Colon Carcinoma Metastatic in the Brain (tissue), 2 donors: ENCODE data around the genes EFCAB13 and NFE2L1.

GRCh38 chr17:46819120-46819953 is 845 bp upstream of the WNT3 start:
- PRO-cap, 2 experiments: no peak in any of the 2 experiments

- PRO-cap, 2 experiments: no peak in any of the 2 experiments
Measured at GRCh38 chr17:46878009-46878552, 26.7 kb downstream of the WNT9B start.

- PRO-cap, 2 experiments: no peak in any of the 2 experiments
Measured at GRCh38 chr17:46942418-46943200, 19.6 kb downstream of the GOSR2 start.

DNA sequence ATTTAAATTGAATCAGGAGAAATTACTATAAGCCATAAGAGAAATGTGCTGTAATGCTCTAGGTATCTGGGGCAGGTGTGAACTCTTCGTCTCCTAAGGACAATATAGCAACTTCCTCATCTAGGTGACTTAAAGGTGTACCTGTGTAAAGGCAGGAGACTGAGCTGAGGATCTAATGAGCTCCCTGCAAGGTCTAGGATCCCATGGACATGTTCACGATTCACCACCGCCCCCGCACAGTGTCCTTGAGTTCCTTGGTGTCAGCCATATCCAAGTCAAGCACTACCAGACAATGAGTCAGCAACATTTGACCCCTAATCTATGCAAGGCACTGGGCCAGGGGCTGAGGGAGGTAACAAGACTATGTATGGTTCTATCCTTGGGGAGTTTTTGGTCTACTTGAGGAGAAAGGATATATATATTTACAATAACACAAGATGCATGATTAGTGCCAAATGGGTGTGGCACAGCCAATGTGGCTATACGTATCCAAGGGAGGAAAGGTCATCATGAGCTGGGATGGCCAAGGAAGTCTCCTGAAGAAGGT is 34.9 kb downstream of the ITGB3 start:
- PRO-cap, 2 experiments: no peak in any of the 2 experiments

GRCh38 chr17:47305297-47305681 is 18.5 kb upstream of the EFCAB13 start:
- PRO-cap, 2 experiments: no peak in any of the 2 experiments

DNA sequence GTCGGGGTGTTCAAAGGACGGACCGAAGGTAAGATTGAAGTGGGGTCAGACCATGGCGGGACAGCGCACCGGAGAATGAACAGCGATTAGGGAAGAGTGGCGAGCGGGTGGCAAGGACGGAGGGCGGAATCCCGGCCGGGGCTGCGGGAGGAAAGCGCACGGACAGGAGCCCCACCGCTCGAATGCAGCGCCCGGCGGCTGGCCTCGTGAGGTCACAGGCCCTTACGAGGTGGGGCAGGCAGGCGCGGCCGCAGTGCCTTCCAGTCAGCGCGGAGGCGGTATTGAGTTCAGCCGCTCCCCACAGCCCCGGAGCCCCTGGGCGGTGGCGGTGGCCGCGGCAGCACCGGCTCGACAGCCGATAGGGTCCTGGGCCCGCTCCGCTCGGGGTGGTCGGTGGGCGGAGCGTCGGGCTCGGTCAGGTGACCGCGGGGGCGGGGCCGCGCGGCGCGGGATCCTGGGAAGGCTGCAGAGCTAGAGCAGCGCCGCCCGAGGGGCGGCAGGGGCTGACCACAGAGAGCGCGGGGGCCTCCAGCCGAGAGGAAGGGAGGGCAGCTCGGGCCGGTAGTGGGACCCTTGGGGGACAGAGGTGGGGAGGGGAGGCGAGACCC is at the start of gene EFCAB13:
Gene EFCAB13 (plus strand): TSS at position 442 of the 608 bp plus-strand sequence.
- PRO-cap, 2 experiments: peak in 2 of 2 experiments; most common plus-strand start position 263 of the sequence (in 2); most common minus-strand start position 184 of the sequence (in 2)

DNA sequence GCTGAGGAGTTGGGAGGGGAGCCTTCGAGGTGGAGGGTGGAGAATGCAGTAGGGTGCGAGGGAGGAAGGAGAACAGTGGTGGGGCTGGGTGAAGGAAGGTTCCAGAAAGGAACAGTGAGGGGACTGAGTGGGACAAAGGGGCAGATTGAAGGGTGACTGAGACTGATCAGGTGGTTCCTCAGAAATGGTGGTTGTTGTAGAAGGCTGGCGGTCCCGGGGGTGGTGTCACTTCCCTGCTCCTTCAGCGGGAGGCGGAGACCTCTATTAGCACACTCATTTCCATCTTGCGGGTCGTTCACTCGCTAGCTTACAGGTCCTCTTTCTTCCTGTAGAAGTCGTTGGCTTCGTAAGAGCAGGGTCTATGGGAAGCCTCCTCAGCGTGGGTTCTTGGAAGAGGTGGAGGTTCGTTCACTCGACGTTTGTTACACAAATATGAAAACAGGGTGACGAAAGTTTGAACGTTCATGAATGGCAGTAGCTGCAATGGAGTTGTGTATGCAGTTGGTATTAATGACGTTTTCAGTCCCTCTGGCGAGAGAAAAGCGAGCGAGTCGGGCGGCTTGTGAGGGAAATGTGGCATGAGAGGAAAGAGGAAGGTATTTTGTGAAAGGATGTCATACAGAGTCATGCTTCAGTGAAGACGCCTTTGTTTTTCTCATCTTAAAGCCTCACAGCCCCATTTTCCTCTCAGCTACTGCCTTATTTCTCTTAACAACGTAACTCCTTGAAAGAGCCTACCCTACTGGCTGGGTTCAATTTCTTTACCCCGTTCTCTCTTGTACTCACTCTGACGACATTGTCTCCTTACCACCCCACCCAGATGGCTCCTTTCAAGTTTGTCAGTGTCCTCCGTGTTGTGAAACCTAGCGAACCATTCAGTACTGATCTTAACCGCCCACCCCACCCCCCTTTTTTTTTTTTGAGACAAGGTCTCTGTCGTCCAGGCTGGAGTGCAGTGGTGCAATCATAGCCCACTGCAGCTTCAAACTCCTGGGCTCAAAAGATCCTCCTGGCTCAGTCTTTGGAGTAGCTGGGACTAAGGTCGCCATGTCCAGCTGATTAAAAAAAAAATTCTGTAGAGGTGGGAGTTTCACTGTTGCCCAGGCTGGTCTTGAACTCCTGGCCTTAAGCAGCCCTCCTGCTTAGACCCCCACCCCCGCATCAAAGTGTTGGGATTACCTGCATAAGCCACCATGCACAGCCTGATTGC is 772 bp downstream of the EFCAB13 start:
- PRO-cap, 2 experiments: peak in 1 of 2 experiments; most common minus-strand start position 841 of the sequence (in 1)

GRCh38 chr17:47417572-47417957 is 93.8 kb downstream of the EFCAB13 start:
- PRO-cap, 2 experiments: no peak in any of the 2 experiments

DNA sequence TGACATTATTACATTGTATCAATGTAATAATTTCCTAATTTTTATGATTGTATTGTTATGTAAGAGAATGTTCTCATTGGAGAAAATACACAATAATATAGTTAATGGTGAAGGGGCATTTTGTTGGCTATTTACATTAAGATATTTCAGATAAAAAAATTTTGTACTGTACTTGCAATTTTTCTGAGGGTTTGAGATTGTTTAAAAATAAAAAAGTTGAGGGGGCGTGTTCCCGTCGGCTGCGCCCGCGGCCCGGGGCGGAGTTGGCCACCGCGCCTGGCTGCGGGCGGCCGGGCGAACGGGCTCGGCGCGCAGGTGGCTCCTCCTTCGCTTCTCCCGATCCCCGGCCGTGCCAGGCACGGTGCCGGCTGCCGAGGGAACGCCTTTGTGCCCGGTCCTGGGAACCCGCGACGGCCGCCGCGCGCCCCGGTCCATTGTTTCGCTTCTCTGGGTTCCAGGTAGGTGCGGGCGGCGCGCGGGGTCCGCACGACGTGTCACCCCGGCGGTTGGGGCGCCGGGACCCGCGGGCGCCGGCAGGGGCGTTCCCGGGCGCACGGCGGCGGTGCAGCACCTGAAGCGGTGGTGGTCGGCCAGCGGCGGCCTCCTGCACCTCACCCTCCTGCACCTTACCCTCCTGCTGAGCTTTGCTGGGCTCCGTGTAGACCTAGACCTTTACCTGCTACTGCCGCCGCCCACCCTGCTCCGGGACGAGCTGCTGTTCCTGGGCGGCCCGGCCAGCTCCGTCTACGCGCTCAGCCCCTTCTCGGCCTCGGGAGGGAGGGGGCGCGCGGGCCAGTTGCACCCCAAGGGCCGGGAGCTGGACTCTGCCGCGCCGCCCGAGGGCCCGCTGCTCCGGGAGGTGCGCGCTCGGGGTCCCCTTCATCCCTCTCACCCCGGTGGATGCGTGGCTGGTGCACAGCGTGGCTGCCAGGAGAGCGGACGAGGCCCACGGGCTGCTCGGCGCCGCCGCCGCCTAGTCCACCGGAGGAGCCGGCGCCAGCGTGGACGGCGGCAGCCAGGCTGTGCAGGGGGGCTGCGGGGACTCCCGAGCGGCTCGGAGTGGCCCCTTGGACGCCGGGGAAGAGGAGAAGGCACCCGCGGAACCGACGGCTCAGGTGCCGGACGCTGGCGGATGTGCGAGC is 99.8 kb downstream of the EFCAB13 start:
- PRO-cap, 2 experiments: no peak in any of the 2 experiments

GRCh38 chr17:47493188-47493538 is 37.7 kb upstream of the NPEPPS start:
- PRO-cap, 2 experiments: no peak in any of the 2 experiments

DNA sequence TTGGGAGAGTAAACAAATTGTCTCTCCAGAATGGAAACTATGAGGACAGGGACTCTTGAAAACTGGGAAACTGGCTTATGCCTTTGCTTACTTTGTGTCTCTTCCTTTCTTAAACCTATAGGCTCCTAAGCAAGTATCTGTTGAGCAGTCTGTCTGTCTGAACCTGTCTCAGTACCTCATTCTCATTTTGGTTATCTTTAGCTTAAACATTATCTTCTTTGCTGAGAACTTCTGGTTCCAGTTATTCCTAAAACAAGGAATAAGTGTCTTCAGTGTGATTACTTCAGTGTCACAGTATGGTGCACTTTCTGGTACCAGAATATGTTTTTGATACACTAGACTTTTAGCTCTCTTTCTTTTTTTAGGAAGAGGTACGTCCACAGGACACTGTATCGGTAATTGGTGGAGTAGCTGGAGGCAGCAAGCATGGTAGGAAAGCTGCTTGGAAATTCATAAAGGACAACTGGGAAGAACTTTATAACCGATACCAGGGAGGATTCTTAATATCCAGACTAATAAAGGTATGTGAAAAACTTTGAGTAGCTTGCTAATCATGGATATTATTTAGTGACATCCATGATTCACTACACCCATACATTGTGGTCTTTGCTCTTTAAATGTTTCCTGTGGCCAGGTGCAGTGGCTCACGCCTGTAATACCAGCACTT is 30.9 kb upstream of the KPNB1 start:
- PRO-cap, 2 experiments: no peak in any of the 2 experiments

DNA sequence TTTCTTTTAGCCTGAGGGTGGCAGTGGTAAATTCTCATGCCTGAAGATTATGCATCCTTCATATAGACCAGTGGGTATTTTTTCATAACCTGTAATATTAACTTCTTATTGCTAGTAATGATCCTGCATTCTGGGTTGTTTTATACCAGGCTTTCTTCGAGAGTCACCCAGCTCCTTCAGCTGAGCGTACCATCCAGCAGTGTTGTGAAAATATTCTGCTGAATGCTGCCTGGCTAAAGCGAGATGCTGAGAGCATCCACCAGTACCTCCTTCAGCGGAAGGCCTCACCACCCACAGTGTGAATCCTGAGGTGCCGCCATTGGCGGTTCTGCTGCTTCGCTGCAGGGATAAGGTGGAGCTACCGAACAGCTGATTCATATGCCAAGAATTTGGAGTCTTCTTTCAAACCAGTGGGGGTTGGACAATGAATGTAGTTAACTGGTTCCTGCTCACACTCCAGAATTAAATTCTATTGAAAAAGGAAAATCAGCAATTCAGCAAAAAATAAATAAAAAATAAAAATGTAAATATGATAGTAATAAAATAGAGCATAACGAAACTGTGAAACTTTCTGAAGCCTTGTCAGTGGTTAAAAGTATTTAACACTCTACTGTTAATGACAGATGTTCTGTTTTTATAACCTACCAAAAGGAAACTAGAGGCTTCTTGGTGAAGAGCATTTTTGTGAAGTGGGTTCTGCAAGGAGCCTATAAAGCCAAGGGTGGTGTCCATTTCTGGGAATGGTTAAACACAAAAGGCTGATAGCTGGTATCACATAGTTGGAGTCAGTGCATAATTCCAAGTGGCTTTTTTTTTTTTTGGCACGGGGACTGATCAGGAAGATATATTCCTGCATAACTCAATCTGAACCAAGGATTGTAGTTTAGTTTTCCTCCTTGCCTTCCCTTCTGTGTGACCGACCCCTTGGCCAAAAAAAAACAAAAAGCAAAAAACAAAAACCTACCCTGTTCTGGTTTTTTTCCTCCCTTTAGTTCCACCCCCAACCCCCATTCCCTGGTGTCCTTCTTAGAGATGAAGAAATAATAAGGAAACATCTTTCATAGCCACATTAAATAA is 27.8 kb upstream of the KPNB1 start:
- PRO-cap, 2 experiments: no peak in any of the 2 experiments

- PRO-cap, 2 experiments: no peak in any of the 2 experiments
Measured at GRCh38 chr17:47669118-47670002, 19.6 kb downstream of the KPNB1 start.

- PRO-cap, 2 experiments: no peak in any of the 2 experiments
Measured at GRCh38 chr17:47670389-47670961, 20.8 kb downstream of the KPNB1 start.

DNA sequence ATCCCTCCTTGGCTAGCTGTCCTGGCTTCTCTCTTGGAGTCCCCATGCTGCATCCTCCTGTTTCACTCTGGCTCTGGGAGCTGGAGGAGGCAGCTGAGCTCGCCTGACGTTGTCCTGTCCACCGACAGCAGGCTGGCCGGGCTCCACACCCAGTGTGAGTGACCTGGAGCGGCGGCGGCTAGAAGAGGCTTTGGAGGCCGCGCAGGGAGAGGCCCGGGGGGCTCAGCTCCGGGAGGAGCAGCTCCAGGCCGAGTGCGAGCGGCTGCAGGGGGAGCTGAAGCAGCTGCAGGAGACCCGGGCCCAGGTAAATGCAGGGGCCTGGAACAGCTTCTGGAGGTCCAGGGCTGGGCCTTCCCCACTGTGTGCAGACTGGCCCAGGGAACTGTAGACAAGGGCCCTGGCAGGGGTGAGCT is 5.2 kb downstream of the TBKBP1 start:
- PRO-cap, 2 experiments: no peak in any of the 2 experiments

- PRO-cap, 2 experiments: no peak in any of the 2 experiments
Measured at GRCh38 chr17:47946109-47946551, 4.8 kb downstream of the PNPO start.

DNA sequence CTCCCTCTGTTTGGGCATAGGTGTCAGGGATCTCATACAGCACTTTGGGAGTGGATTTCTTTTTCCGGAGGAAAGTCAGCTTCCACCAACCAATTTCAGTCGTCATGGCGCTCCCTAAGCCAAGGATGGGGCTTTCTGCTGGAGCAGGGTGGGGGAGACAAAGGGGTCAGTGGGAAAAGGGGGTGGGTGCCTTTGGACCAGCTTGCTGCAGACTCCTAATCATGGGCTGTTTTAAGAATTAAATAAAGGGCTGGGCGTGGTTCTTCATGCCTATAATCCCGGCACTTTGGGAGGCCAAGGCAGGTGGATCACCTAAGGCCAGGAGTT is 4.6 kb downstream of the PRR15L start:
- PRO-cap, 2 experiments: no peak in any of the 2 experiments

DNA sequence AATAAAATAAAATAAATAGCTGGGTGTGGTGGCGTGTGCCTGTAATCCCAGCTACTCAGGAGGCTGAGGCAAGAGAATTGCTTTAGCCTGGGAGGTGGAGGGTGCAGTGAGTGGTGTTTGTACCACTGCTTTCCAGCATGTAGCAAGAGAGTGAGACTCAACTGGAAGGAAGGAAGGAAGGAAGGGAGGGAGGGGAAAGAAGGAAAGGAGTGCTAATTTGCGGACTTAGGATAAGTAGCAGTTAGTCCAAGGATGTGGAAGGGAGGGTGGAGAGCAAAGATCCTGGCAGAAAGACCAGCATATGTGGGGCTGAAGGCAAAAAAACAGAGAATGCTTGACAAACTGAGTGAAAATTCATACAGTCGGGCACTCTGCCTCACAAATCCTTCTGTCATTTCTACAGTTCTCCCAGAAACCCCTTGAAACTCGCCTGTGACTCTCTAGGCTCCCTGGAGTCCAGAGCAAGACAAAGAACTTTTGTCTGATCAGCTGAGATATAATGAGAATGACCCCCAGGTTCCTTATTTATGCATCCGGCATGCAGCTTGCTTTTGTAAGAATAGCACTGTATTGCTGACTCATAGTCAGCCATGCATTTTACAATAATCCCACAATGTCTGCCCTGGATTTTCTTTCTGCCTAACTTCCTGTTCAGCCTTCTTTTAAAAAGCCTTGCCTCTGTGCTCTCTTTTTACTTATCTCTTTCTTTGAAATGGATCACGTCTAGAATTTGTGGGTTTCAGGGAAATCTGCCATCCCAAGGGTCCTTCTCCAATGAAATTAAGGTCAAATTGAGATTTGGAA is 31.5 kb downstream of the CDK5RAP3 start:
- PRO-cap, 2 experiments: no peak in any of the 2 experiments

DNA sequence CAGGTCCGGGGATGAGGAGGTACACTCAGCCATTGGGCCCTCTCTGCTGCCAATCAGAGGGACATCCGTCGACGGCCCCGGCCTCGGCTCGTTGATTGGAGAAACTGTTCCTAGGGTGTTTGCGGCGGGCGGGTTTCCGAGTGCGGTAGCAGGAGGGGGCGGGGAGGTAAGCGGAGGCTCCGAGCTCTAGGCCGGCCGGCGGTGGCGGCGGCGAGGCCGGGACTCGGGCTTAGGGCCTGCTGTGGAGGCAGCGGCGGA is at the start of gene NFE2L1:
Gene NFE2L1 (plus strand): TSS at position 169 of the 258 bp plus-strand sequence.
- PRO-cap, 2 experiments: peak in 2 of 2 experiments; most common plus-strand start position 148 of the sequence (in 2)

DNA sequence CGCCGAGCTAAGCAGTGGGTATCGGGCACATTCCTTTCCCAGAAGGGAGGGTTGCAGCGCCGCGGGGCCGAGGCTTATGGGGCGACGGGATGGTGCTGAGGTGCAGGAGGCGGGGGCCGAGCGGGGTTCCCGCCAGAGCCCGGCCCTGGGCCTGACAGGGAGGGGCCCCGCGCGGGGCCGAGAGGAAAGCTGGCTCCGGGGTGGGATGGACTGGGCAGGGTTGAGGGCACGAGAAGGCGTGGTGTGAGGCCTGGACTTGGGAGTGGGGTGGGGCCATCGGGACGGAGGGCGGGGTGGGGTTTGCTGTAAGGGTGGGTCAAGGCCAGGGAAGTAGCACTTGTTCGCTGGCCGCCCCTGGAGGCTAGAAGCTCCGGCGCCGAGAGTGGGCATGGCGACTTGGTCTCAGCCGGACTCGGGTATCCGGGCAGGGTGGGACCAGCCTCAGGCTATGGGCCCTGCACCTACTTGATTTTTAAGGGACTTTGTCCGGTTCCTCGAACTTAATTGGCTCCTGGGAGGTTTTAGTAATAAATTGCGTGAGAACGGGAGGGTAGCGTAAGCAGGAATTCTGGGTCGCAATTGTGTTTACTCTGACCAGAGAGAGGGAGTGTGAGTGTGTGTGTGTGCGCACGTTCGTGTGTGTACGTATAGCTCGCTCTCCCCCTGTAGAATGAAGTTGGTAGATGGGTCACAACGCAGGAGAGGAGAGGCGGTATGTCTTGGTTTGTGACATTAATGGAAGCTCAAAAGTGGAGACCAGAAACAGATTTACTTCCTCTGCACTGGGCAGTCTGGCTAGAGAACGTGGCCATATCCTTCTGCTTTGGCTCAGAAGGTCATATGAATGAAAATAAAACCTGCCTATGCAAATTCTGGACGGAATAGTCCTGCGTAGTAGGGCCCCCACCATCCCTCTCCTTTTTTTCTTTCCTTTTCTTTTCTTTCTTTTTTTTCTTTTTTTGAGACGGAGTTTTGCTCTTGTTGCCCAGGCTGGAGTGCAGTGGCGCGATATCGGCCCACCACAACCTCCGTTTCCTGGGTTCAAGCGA is 614 bp downstream of the NFE2L1 start:
- PRO-cap, 2 experiments: peak in 2 of 2 experiments; most common plus-strand start position 673 of the sequence (in 2); most common minus-strand start position 153 of the sequence (in 2)